Skeletal muscle satellite cell (primary cell): ENCODE measurements around the gene KIF26A.

GRCh38 chr14:103395360-103395595, 10.1 kb downstream of the MARK3 start:
- CAGE, long polyA plus RNA = no peak

DNA sequence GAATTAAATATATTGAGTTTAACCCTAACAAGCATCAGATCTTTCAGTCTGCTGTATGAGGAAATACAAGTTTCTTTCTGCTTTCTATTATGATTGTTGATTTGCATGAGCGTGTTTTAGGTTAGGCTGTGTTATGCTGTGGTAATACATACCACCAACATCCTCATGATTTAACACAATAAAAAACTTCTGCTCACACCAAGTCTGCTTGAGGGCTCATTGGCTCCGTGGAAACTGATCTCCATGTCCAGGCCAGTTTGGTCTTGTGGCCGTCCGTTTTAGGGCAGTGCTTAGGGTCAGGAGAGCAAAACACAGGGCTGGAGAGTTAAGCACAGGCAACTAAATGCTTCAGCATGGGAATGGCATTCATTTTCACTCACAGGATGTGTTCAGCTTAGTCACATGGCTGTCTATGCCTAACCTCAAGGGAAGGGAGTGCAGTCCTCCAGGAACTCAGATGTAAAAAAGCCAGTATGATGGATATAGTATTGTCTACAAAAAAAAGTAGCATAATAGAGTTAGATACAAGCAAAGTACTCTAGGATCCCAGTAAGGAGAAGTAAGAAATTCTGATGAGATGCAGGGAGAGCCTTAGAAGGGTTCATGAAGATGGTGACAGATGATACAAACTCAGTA, 16.2 kb downstream of the MARK3 start:
- CAGE, long polyA plus RNA = no peak

DNA sequence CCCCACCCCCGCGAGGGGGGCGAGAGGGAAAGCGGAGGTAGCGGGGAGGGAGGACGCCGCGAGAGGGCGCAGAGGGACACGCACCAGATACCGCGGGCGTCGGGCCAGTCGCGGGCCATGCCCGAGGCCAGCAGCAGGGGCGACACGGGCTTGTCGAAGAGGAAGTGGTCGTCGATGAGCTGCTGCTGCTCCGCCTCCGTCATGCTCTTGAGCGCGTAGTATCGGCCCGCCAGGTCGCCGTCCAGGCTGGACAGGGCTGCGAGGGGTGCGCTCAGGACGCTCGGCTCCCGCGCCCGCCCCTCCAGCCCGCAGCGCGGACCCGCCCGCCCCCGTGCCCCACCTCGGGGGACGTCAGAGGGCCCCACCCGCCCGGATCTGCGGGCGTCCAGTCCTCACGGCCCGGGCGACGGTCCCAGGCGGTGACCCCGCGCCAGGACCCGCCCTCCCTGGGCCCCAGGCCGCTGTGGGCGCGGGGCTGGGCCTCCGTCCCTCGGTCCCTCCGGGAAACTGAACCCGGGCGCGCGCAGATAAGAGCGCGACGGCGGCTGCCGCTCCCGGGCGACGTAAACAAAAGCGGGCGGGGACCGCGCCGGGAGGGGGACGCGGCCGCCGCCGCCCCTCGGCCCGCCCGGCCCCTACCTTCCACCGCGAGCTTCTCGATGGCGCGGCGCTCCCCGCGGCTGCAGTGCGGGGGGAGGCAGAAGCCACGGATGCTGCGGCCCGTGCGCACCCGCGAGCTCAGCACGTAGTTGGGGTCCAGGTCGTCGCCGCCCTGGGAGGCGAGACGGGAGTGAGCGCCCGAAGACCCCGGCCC, 1.2 kb downstream of the CKB start:
- CAGE, long polyA plus RNA = start-site peak on the minus strand centred at position 262 of the sequence, 93 bp wide, 40 and 111 reads in 2 replicates

GRCh38 chr14:103527155-103527770, 1.7 kb upstream of the TRMT61A start:
- CAGE, long polyA plus RNA = no peak

GRCh38 chr14:103535939-103536469, 7.0 kb downstream of the TRMT61A start:
- CAGE, long polyA plus RNA = no peak

GRCh38 chr14:103556345-103556670, 6.1 kb downstream of the BAG5 start:
- CAGE, long polyA plus RNA = no peak

- CAGE, long polyA plus RNA = no peak
Measured at GRCh38 chr14:103711473-103712599, 3.4 kb downstream of the XRCC3 start.

DNA sequence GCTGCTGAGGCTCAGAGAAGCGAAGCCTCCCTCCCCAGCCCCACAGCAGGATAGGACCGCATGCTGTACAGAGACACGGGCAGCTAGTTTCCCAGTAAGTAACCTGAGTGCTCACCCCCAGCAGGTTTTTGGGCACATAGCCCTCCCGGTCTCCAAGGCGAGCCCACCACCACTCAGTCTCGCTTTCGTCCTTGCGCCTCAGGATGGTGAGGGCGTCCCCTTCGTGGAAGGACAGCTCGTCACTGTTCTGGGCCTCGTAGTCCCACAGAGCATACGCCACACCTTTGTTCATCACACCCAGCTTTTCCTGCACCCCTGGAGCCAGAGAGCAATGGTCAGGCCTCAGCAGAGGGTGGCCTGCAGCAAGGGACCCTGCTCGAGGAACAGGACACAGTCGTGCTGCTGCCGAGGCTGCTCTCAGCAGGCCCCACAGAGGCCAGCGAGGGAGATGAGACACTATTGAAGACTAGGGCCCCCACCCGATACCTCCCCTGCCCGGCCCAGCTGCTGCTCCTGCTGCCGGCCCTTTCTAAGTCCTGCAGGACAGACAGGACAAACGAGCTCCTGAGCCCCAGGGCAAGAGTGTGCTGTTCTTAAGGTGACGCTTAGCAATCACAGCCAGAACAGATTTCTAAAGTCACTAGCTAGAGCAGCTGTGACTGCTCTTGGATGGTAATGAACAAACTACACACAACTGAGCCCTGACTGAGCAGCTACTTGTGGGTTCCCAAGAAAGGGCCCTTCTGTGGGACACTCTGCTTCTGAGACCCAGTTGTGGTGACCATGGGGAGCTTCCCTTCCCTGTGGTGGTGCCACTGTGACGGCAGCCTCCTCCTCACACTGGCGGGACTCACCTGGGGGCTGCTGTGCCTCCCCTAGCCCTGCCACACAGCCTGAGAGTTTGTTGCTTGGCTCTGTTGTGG, 20.5 kb downstream of the ZFYVE21 start:
- CAGE, long polyA plus RNA = no peak

DNA sequence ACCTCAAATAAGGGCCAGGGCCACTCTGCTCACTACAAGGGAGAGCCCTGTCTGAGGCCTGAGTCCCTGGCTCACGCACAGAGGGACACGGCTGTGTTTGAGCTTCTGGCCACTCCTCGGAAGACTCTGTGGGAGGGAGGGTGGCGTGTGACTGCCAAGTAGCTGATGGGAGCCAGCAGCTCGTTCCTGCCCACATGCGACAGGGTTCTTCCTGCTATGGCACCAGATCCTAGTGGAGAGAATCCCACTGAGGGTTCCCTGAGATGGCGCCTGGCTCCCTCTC, 23.5 kb downstream of the ZFYVE21 start:
- CAGE, long polyA plus RNA = no peak

- CAGE, long polyA plus RNA = no peak
Measured at GRCh38 chr14:103739651-103740672, 24.4 kb downstream of the ZFYVE21 start.

DNA sequence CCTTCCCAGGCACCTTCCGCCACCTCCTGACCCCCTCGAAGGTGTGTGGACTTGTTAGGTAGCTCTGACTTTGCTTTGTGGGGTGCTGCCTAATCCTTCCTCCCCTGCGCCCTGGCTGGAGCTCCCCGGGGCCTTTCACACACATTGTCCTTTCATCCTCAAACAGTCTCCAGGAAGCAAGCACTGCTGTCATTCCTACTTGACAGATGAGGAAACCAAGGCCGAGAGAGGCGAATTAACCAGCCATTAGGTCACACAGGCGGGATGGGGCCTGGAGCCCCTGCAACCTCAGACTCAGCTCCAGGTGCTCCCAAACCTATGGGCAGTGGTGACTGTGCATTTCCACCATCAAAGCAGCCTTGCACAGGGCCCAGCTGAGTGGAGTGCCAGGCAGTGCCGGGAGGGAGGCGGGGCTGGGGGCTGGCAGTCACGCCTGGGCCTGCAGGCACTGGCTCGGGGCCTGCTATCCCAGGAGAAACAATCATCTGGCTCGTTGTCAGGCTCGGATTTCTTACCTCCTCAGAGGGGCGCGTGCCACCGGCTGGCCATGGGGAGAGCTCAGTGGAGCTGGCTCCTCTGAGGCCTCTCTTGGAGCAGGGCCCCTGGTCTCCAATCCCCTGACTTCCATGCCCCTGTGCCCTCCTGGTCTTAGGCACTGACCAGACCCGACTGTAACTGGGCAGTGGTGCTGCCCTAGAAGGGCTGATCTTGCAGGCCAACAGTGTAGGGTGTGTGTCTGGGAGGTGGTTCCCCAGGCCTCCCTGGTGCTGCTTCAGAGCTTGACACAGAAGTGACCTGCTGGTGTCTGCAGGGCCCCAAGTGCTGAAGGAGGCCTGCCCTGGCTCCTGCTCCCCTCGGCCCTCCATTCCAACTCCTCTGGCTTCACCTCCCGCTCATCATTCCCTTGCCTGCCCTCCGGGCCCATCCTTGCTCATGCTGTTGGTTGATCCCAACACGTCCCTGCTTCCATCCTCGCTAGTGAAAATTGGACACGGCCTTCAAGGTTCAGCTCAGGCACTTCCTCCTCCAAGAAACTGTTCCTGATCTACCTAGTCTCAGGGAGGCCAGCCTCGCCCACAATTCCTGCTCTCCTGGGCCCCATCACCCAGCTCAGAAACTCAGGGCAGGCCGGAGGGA, 20.2 kb upstream of the PPP1R13B start:
- CAGE, long polyA plus RNA = no peak

DNA sequence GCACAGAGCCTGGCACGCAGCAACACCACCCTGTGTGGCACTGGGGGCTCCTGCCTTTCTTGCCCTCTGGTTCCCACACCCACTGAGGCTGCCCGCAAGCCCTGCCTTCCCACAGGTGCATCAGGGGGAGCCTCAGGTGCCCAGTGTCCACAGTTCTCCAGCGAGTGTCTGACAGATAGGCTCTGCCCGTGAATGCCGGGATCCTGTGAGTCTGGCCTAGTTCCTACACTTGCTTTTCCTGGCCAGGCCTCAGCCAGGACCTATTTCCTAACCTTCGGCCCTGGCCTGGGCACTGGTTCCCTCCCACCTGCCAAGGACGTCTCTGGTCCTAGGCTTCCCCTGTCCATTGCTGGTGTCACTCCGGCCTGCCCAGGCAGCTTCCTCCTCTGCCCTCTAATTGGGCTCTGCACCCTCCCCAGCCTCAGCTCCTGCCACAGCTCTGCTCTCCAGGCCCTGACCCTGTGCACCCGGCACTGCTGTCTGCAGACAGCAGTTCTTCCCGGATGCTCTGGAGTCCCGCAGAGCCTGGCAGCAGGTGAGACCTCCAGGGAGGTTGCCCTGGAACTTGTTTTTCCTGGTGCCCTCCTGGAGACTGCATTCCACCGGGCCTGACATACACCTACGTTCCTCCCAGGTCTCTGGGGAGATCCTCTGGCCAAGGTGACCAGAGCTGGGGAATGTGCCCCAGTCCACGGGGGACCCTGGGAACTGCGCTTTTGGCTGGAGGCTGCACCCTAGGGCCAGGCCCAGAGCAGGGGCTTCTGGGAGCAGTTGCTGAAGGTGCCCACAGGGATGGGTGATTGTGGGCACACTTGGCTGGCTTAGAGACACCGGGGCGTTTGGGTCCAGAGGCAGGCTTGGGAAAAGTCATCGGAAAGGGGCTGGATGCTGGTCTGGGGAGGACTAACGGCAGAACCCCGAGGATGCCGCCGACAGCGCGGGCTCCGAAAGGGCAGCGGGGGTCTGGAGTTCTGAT, 29.9 kb downstream of the ATP5MJ start:
- CAGE, long polyA plus RNA = no peak

GRCh38 chr14:104077761-104078370, 7.6 kb upstream of the ASPG start:
- CAGE, long polyA plus RNA = no peak

- CAGE, long polyA plus RNA = no peak
Measured at GRCh38 chr14:104138165-104138953, at the start of gene KIF26A. Gene KIF26A (plus strand): TSS chr14:104138587.

GRCh38 chr14:104138954-104139498, 639 bp downstream of the KIF26A start:
- CAGE, long polyA plus RNA = no peak

DNA sequence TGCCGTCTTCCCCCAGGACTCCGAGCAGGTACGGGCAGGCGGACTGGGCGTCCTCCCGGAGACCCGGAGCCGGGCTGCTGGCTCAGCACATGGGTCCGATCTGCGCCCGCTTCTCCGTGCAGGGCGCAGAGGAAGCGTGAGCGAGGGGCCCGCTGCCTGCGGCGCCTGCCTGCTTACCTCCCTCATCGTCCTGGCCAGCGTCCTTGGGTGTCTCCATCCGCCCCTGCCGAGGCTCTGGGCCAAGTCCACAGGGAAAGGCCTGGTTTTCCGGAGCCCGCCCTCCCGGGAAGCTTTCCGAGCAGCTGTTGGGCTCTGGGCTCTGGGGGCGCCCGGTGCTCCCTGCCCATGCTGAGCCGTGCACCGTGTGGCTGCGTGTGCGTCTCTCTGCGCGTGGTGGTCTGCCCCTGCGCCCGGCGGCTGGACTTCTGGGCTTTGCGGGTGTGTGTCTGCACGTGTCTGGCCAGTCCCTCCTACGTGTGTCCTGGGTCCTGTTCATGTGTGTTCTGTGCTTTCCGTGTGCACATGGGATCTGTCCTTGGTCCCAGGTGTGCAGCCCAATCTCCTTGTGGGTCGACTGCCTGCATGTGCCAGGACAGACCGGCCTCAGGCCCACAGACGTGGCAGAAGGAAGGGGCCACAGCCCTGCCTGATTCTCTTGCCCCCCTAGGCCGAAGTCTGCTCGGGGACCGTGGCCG, 33.7 kb downstream of the KIF26A start:
- CAGE, long polyA plus RNA = no peak

DNA sequence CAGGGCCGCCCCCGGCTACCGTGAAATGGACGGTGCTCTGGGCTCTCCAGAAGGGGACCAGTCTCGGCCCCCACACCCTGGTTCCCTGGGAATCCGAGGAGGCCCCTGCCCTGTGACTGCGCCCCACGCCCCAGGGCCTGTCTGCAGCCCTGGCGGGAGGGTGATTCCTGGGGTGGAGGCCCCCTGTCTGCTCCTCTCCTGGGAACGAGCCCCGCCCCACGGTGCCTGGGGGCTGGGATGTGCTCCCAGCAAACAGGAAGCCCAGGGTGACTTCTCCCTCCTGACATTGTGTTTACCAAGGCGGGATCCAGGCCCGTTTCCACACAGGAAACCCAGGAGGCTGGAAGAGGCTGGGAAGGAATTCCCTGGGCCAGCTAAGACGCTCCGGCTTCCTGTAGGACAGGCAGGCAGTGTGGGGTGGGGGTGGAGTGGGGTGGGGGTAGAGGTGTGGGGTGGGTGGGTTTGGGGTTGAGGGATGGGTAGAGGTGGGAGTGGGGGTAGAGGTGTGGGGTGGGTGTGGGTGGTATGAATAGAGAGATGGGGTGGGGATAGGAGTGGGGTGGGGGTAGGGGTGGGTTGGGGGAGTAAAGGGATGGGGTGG, 46.8 kb downstream of the KIF26A start:
- CAGE, long polyA plus RNA = no peak

DNA sequence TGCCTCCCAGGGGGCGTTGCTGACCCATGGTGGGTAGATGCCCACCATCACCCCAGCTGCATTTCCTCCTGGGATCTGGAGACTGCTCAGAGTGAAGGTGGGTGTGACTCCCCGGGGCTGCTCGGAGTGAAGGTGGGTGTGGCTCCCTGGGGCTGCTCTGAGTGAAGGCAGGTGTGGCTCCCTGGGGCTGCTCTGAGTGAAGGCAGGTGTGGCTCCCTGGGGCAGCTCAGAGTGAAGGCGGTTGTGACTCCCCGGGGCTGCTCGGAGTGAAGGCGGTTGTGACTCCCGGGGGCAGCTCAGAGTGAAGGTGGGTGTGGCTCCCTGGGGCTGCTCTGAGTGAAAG, 86.7 kb downstream of the KIF26A start:
- CAGE, long polyA plus RNA = no peak

DNA sequence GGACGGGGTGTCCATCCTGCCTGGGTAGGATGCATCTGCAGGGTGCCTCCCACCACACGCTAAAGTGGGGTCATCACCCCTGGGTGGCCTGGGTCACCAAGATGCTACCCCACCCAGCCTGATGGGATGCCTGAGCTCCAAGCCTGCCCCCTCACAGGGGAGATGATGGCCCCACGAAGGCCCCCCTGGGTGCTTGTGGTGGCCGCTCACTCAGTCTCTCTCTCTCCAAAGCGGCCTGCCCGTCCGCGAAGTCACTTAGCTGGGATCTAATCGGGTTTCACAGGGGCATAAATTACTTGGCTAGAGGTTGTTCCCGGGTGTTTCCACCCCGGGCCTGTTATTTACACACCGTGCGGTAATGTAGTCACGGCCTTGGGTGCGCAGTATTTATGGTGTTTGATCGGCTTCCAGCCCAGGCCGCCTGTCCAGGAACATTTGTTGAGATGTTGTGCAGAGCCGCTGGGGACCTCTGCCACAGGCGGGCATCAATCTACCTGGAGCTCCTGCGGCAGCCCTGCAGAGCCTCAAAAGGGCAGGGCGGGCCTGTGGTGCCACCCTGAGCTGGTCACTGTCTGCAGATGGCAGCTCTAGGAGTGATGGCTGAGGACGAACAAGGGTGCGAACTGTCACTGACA, 91.1 kb downstream of the KIF26A start:
- CAGE, long polyA plus RNA = no peak

GRCh38 chr14:104341836-104342420, 203.5 kb downstream of the KIF26A start:
- CAGE, long polyA plus RNA = no peak